AG09309 (cell line): ENCODE results near the genes ZNF536 and TSHZ3.

- RRBS = no CpG with 5 or more reads among the region's 31 CpGs
These were observed 1418.6 kb downstream of the UQCRFS1 start for GRCh38 chr19:27794178-27794879.

DNA sequence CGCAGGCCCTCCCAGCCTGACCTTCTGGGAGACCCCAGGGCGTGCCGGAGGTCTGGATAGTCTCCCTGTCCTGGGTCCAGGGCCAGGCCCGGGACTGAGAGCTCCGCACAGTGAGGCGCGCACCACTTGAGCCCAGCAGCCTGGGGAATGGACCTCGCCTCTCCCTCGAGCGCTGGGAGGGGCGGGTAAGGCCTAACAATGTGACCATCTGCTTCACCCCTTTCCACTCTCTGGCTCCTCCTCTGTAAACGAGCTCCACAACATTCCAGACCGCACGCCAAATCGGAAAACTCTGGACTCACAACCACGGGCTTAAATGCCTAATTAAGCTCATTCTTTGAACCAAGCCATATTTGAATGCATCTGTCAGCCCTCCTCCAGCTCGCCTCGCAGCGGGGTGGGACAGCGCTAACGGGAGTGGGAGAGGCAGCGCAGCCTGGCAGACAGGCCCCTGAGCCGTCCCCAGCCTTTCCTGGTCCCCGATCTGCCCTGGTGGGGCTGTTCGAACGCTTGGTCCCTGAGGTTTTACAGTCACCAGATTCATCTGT, 120.7 kb upstream of the VSTM2B start:
- RRBS = 22% methylated on average over 1 of the region's 26 CpGs

DNA sequence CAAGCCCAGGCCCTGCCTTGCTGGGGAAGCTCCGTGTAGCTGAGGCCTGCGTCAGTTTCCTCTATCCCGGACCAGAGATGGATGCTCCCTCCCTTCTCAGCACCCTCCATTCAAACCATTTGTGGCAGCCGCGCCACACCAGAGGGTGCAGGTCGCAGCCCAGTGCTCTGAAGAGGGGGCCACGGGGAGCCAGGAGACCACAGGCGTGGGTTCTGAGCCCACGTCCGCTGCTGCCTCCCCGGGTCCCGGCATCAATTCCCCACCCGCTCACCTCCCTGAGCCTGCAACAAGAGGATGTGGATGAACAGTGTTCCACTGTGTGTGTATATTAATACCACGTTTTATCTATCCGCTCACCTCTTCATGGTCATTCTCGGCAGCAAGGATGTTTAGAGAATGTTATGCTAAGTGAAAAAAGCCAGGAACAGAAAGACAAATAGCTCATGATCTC, 120.1 kb upstream of the VSTM2B start:
- RRBS = no CpG with 5 or more reads among the region's 16 CpGs

DNA sequence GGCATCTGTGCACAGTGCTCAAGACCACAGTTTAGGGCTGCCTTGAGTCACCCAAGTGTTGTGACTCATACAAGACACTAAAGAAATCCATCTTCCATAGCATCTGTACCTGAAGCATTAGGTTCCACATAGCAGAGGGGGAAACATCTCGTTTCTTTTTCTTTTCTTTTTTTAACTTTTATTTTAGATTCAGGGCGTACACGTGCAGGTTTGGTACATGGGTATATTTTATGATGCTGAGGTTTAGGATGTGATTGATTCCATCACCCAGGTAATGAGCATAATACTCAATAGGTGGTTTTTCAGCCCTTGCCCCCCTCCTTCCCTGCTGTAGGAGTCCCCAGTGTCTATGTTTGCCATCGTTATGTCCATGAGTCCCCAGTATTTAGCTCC, 18.3 kb upstream of the POP4 start:
- RRBS = no CpG with 5 or more reads among the region's 4 CpGs

DNA sequence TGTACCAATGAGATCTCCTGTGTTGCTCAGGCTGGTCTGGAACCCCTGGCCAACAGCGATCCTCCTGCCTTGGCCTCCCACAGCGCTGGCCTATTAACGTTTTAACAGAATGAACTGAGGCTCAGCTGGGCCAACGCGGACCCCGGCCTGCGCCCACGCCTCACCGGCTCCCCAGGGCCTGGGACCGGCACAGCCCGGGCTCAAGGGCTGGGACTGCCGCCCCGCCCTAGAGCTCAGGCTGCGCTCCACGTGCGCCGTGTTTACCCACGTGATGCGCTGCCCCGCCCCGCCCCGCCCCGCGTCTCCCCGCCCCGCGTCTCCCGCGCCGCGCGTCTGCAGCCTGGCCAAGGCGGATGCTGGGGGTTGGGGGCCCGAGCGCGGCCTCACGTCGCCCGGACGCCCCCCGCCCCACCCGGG, 32.4 kb downstream of the CCNE1 start:
- RRBS = 5% methylated on average over 1 of the region's 42 CpGs

DNA sequence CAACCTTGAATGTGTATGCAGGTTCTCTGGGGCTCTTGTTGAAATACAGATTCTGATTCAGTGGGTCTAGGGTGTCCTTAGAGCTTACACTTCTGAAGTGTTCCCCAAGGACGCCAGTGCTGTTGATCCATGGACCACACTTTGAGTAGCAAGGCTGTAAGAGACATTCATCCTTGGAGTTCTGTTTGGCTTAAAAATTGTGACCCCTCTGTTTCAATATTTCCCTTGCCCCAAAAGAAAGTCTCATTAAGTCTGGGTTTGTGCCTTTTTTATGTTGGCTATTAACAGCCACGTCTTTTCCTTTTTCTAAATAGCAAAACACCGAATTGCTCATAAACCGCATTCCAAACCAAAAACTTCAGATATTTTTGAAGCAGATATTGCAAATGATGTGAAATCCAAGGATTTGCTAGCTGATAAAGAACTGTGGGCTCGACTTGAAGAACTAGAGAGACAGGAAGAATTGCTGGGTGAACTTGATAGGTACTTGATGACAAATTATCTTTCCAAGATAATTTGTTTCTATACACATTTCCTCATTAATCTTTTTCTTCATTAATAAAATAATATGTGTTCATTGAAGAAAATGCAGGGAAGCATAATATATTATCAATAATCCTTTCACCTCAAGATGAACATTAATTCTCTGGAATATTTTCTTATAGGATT, 65.3 kb downstream of the URI1 start:
- RRBS = no CpG with 5 or more reads among the region's 5 CpGs

DNA sequence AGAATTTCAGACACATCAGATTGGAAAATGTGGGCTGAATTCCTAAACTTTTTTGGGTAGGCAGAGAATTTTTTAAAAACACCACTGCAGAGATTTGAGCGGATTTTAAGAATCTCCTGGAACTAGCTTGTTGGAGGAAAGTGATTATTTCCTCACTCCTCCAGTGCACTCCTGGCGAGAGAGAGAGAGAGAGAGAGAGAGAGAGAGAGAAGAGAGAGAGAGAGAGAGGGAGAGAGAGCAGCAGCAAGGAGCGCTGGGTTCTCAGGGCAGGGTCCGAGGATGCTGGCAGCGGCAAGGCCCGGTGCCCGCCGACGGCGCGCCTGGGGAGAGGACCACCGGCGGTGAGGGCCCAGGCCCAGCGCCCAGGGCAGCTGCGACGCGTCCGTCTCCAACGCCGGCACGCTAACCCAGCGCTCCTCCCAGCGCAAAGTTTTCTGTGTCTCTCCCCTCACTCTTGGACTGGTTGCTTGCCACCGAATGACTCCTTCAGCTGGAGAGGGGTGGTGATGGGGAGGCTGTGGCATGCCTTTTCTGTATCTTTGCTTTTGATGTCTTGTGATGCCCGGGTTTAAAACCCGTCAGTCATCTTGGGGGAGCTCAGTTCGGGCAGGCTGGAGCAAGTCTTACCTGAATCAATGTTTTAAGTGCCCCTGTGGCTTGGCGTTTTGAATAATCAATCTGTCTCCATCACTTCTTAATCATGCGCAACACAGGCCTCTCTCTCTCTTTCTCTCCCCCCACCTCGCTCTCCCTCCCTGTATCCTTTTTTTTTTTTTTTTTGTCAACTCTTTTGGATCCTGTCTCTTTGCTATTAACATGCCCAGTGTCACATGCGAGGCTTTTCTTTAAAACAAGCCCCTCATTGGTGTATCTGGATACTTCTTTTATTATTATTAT, 148.7 kb upstream of the ZNF536 start:
- RRBS = 11% methylated on average over 15 of the region's 31 CpGs

- RRBS = no CpG with 5 or more reads among the region's 5 CpGs
These were observed at the start of gene ZNF536 for GRCh38 chr19:30372048-30372544. TSS of gene ZNF536 (plus strand) at chr19:30372384.

DNA sequence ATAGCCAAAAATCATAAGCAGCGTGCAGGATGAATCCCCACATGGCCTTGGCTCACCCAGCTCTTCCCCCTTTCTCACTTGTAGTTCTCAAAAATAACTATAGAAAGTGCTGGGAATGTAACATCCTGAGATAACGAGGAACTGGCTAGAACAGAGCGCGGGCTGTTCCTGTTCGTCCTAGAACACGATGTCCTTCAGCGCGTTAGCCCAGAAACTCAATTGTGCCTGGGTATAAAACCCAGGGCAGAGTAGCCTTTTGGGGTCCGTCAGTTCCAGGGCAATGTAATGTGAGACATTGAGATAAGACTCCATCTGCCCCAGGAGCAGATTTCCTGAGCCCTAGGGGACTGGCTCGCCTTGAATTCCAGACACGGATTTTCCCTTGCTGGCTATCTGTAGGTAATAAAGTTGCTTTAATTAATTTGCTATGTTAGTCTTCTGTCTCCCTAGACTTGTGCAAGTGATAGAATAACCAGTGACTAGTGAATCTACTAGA, 326.1 kb downstream of the TSHZ3 start:
- RRBS = no CpG with 5 or more reads among the region's 11 CpGs

DNA sequence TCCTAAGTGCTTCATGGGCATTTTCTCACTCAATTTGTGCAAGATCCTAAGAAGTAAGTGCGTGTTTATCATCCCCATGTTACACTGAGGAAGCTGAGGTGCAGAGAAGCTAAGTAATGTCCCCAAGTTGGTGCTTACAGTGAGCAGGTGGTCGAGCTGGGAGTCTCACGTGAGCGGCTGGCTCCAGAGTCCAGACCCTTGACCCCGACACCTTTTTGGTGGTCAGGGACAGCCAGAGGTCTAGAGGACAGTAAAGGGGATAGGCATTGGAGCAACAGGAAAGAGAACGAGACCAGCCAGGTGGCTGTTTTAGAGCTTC, 185.4 kb downstream of the TSHZ3 start:
- RRBS = no CpG with 5 or more reads among the region's 6 CpGs

GRCh38 chr19:31220502-31220802, 128.8 kb downstream of the TSHZ3 start:
- RRBS = no CpG with 5 or more reads among the region's 2 CpGs

- RRBS = no CpG with 5 or more reads among the region's 7 CpGs
These were observed 1.7 kb downstream of the TSHZ3 start for GRCh38 chr19:31347473-31347980.

- RRBS = under 1% methylated on average over 6 of the region's 104 CpGs
These were observed at the start of gene TSHZ3 for GRCh38 chr19:31349093-31349921. TSS of gene TSHZ3 (minus strand) at chr19:31349436.

GRCh38 chr19:31353011-31353860, 4.0 kb upstream of the TSHZ3 start:
- RRBS = no CpG with 5 or more reads among the region's 40 CpGs

GRCh38 chr19:31354786-31355487, 5.7 kb upstream of the TSHZ3 start:
- RRBS = no CpG with 5 or more reads among the region's 20 CpGs

GRCh38 chr19:32018102-32018724, 327.2 kb upstream of the ZNF507 start:
- RRBS = no CpG with 5 or more reads among the region's 8 CpGs

GRCh38 chr19:32372640-32373466, 27.4 kb downstream of the ZNF507 start:
- RRBS = no CpG with 5 or more reads among the region's 8 CpGs

DNA sequence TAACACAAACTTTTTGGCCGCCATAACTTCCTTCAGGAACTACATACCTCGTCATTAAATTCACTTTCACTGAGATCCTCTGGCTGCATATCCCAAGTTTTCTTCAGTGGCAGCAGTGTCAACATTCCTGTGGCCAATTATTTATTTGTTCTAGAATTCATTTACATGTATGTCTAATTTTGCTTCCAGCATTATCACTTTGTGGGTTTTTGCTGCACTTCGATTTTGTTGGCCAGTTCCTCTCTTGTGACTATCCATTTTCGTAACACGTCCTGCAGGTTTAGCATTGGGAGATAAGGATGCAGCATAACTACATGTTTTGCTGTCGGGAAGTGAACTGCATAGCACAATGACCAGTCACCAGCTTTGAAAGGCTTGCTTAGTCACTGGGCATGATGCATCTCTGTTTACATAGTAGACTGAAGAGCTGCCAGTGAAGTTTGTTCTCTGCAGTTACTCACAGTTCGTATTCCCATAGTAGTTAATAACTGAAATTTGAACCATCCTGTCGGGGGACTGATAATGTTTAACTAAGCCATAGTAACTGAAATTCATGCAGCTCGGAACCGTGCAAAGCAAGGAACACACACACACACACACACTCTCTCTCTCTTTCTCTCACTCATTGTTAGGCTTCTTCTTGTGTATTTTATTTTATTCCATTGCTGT, 28.3 kb downstream of the ZNF507 start:
- RRBS = no CpG with 5 or more reads among the region's 10 CpGs

DNA sequence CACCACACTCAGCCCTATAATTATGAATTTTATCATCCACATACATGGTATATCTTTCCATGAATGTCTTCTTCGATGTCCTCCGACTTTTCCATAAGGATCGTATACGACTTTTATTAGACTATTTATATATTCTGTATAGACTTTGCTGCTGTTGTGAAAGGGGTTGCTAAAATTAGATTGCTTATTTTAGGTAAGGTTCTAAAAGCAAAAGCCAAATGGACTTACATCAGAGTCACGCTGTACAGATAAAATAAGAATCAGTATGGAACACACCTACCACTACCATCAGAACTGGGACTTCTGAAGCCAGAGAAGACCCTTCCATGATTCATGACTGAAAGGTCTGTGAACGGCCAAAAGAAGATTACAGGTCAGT, 8.9 kb downstream of the ANKRD27 start:
- RRBS = no CpG with 5 or more reads among the region's 6 CpGs